Suprapubic skin (tissue), 4 donors: ENCODE results near the genes CDRT15 and FBXW10B.

- PRO-cap = no peak
- RAMPAGE, long total RNA, 4 experiments = no peak in any of the 4 experiments
These were observed 62.8 kb upstream of the COX10 start for GRCh38 chr17:14006435-14006943.

GRCh38 chr17:14205697-14206493, 30.8 kb downstream of the CDRT15 start:
- PRO-cap = no peak
- RAMPAGE, long total RNA, 4 experiments = no peak in any of the 4 experiments

GRCh38 chr17:14236704-14236970, at the start of gene CDRT15:
CDRT15 (minus strand) TSS chr17:14236862.
- PRO-cap = no peak
- RAMPAGE, long total RNA, 4 experiments = no peak in any of the 4 experiments

- PRO-cap = no peak
- RAMPAGE, long total RNA, 4 experiments = no peak in any of the 4 experiments
These were observed 225.2 kb downstream of the HS3ST3B1 start for GRCh38 chr17:14525947-14526642.

GRCh38 chr17:15180060-15180712, 84.9 kb downstream of the PMP22 start:
- PRO-cap = no peak
- RAMPAGE, long total RNA, 4 experiments = no peak in any of the 4 experiments

DNA sequence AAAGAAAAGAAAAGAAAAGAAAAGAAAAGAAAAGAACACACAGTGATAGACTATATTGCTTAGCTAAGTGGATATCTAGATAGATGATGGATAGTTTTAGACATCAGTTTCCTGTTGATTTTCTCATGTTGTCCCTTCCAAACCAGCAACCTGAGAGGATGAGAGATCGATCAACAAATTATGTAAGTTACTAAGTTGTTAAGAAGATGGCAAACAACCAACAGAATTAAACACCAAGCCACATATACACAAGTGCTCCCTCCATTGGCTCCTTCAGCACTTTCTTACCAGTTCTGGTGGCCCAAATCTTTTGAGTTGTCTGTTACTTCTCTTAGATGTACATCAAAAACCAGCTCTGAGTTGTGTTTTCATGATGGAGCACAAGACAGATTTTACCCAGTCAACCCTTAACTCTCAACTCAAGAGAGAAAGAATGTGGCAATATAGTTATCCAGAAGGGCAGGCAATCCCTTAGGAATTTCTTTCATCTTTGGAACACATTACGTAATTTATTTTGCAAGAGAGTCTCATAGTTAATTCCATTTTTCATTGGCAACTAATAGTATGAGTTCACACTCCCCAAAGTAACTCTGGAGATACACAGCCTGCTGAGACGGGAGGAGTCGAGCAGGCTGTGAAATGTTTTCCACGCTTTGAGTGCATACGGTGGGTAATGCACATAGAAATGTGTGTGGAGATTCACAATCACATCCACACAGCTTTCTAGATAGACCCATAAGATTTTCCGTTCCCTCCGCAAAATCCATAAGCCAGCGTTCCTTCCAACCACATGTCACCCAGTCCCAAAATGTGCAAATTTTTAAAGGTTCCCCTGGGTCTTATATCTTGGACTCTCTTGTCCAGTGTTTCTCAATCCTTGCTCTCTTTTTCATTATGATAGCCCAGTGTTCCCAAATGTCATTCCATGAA, 8.2 kb upstream of the CDRT4 start:
- PRO-cap = unidirectional peak, minus-strand start at position 421 of the sequence
- RAMPAGE, long total RNA, 4 experiments = no peak in any of the 4 experiments

GRCh38 chr17:15619460-15619802, at the start of gene FBXW10B:
FBXW10B (minus strand) TSS chr17:15619704.
- PRO-cap = no peak
- RAMPAGE, long total RNA, 4 experiments = no peak in any of the 4 experiments

DNA sequence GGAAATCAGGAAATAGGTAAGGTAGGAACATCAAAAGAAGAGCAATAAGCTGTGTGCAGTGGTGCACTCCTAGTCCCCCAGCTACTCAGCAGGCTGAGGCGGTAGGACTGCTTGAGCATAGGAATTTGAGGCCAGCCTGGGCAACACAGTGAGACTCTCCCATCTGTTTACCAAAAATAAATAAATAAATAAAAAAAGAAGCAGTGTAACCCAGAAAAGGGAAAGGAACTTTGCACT, 41.0 kb downstream of the TTC19 start:
- PRO-cap = no peak
- RAMPAGE, long total RNA, 4 experiments = no peak in any of the 4 experiments

DNA sequence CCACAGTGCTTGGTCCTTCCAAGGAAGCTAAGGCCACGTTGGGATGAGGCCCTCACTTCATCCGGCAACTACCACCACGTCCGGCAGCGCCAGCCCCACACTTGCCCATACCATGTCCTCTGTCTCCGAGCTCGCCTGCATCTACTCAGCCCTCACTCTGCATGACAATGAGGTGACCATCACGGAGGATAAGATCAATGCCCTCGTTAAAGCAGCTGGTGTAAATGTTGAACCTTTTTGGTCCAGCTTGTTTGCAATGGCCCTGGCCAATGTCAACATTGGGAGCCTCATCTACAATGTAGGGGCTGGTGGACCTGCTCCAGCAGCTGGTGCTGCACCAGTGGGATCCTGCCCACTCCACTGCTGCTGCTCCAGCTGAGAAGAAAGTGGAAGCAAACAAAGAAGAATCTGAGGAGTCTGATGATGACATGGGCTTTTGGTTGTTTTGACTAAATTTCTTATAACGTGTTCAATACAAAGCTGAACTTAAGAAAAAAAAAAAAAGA, 44.9 kb downstream of the TTC19 start:
- PRO-cap = no peak
- RAMPAGE, long total RNA, 4 experiments = no peak in any of the 4 experiments

DNA sequence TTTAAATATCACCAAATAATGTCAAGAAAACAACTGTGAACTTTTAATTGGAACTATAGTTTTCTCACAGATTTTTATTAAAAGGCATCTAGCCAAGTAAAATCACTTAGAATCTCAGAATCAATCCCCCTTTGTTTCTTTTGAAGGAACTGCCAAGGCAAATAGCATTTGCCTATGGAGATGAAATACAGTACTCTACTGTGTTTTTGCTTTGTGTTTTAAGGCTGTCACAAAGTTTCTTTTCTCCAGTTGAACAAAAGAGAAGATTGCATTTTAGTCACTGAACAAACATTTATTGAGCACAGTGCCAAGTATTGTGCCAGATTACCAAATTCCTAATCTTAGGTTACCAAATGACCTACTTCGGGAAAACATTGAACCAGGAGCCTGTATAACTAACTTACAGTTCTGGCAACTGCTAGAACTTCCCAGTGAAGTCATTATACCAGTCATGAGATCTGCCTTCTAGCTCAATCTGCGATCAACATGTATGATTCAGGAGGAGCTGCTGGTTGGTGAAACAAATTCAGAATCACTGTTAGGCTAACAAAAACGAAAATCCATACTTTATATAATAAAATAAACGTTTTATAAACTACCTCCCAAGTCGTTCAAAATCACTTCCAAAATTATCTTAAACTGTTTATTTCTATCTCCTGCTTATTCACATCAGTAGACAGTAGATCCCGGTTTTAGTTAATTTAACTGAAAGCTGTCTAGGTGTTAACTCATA, 2.9 kb upstream of the UBB start:
- PRO-cap = no peak
- RAMPAGE, long total RNA, 4 experiments = no peak in any of the 4 experiments

GRCh38 chr17:16378707-16379283, 2.1 kb upstream of the UBB start:
- PRO-cap = unidirectional peak, minus-strand start at chr17:16378794
- RAMPAGE, long total RNA, 4 experiments = no peak in any of the 4 experiments

DNA sequence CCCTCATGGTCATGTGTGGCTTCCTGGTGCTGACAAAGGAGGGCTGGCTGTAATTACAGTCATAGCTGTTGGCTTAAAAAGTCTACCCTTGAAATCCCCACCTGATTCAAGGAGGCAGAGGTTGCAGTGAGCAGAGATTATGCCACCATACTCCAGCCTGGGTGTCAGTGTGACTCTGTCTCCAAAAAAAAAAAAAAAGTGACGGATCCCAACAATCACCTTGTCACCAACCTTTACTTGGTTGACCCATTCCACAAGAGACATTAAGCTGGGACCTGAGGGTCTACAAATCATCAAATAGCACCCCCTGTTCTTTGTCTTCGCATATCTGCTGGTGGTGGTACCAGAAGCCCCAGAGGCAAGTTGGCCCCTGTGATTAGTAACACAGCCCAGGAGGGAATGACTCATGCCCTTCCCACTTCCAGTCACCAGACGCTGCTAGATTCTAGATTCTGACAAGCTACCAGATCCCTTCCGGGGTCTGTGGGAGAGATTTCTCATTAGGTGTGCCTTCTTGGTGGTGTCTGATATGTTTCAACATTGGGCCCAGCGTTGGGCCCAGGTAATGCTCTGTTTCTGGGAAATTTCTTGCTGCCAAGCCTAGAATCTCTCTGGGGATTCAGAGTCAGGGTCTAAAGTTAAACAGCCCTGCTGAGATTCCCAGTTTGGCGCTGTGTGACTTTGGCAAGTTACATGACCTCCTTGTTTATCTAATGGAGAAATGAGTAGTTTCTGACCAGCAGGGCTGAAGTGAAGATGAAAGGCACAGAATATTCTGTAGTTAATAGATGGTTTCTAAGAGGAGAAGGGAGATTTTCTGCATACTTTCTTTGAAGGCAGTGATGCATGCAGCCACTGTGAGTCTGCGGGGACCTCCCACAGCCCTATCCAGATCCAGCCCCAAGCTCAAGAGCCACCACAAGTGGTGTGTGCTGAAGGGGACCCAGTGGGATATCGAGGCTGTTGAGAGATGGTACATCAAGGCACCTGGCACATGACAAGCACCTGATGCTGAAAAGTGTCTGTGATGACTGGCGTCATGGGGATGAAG, 3.8 kb downstream of the TRPV2 start:
- PRO-cap = no peak
- RAMPAGE, long total RNA, 4 experiments = no peak in any of the 4 experiments

DNA sequence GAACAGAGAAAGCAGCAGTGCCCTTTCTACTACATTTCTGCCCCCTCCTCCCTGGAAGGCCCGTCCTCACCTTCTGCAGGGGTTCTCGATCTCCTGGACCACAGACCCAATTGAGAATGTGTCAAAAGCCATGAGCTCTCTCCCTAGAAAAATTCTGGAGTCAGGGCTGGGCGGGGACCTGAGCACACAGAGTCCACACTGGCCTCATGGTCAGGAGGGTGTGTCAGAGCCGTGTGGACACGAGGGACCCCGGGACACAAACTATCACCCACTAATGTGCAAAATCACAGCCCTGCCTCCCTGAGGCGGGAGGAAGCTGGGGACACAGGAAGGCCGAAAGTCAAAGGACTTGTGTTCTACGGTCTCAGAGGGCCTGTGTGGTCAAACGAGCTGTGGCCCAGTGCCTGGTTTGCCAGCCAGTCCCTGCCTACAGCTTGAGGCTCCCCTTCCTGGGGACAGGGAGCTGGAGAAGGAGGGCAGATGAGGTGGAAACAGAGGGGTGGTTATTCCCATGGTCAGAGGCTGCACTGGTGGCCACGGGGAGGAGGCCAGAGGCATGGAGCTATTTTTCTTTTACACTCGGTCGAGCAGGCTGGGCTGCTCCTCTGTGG, 27.4 kb downstream of the LRRC75A start:
- PRO-cap = no peak
- RAMPAGE, long total RNA, 4 experiments = no peak in any of the 4 experiments

DNA sequence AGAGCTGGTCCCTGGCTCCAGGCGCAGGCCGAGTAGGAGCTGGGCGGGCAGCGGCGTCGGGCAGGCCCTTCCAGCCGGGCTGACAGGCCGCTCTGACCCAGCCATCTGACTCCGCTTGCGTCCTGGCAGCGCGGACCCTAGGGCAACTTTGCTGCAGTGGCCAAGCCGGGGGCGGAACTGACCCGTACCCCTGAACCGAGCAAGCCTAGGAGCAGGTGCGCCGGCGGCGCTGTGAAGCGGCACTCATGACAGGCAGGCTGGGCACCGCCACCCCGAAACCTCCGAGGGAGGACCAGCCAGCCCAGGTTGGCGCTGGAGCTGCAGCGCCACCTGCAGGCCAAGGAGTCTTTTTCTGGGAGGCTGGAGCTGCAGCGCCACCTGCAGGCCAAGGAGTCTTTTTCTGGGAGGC, 345 bp upstream of the CCDC144A start:
- PRO-cap = no peak
- RAMPAGE, long total RNA, 4 experiments = no peak in any of the 4 experiments

DNA sequence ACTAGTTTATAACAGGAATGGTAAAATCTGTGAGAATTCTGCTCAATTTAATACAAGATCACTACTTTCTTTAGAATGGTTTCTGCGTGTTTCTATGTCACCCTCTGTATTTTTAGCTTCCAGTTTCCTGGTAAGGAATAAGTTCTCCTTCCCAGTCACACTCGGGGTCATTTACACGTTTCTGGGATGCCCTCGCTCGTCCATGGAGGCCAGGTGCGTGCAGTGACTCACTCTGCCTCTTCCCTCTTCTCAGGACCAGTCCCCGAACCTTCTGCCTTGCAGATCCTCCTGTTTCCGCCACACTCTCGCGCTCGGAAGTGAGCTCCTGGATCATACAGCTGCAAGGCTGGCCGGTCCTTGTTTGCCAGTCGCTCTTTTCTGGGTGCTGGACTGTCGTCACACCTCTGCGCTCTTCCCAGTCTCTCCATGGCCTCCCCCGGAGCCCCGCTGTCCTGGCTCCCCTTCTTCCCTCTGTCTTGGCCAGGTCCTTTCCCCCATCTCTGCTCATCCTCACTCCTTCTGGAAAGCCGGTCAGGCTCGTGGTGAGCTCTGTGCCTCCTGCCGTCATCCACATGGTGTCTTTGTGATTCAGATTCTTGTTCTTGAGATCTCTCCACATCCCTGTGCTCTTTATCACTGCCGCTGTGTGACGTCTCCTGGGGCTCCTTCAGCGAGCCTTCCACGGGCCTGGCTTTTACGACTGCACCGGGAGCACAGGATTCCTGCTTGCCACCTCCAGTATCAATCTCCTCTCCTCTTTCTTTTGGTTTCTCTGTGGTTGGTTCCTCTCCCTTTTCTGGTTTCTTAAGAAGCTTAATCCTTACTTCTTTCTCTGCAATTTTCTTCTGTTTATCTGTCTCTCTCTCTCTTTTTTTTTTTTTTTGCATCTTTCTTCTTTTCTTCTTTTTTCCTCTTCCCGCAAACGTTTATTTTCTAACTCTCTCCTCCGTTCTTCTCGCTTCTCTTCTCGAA, 55.6 kb downstream of the CCDC144A start:
- PRO-cap = no peak
- RAMPAGE, long total RNA, 4 experiments = no peak in any of the 4 experiments

- PRO-cap = no peak
- RAMPAGE, long total RNA, 4 experiments = no peak in any of the 4 experiments
These were observed 132.3 kb downstream of the CCDC144A start for GRCh38 chr17:16822375-16822646.

- PRO-cap = no peak
- RAMPAGE, long total RNA, 4 experiments = no peak in any of the 4 experiments
These were observed 1.4 kb downstream of the MPRIP start for GRCh38 chr17:17043618-17044166.

- PRO-cap = no peak
- RAMPAGE, long total RNA, 4 experiments = no peak in any of the 4 experiments
These were observed 25.2 kb downstream of the MPRIP start for GRCh38 chr17:17067286-17067992.

- PRO-cap = no peak
- RAMPAGE, long total RNA, 4 experiments = no peak in any of the 4 experiments
These were observed 45.2 kb downstream of the MPRIP start for GRCh38 chr17:17087077-17088199.

DNA sequence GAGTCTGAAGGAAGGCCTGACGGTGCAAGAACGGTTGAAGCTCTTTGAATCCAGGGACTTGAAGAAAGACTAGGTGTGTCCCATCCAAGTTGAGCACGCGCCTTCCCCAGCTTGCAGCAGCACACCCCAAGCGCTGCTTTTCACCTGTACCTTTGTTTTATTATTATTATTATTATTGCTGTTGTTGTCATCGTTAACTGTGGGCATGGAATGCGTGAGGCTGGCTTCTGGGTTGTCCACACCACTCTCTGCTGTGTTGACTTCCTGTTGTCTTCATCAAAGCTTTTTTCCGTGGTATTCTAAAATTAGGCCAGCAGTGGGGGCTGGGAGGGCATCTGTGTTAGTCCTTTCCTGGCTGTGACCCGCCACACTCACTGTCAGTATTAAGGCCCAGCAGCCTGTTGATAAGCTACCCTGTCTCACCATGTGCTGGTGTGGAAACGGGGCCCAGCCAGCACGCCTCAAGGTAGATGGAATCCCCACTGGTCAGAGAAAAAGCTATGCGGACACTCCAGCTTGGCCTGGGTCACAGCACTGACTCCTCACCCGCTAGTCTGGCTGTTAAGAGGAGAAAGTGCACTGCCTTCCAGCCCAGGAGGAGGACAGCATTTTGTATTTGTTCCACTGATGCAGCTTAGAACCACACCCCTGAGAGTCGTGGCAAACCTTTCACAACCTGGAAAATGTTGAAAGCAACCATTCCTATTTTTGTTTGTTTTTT, 21.2 kb downstream of the PLD6 start:
- PRO-cap = no peak
- RAMPAGE, long total RNA, 4 experiments = no peak in any of the 4 experiments